Amniotic epithelial cell (primary cell): Measurements from ENCODE around the genes ZNF354C and GFPT2.

DNA sequence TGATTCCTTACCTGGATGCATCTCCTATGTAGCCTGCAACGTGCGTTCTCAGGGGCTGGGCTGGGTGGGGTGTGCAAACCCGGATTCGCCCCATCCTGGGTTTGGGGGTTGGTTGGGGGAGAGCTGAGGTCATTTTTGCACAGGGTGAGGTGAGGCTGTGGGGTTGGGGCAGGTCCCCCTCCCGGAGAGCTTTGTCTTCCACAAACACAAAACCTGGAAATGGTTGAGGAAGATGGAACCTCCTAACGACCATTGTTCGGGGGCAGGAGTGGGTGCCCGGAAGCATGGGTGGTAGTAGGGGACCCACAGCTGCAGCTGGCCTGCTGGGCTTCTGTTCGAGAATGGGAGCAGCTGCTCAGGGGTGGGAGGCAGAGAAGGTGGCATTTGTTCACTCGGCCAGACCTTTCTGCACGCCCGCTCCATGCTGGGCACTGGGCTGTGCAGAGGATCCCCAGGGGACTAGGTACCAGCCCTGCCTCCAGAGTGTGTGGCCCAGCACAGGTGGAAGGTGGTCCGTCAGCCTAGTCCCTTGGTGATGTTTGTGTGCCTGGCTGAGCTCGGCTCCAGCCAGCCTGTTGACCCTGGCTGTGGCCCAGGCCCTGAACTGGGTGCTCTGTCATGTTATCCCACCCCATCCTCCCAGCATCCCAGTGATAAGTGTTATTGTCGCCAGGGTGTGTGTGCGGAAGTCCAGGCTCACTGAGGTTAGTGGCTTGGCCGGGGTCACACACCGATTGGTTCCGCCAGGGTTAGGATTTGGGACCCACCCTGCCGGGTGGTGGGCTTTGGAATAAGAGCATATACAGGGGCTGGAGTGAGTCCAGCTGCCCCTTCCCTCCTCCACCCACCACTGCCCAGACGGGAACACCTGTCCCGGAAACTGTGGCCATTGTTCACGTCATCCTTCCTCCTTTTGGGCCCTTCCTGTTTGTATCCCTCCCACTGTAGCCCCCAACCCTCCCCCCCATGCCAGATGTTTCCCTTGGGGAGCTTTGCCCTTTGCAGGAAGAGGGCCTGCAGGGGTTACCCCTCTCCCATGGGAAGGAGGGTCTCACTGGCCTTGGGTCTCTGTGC lies 4.7 kb downstream of the N4BP3 start:
- RRBS, result 84% methylated on average over 8 of the region's 23 CpGs

- RRBS, result no CpG with 5 or more reads among the region's 9 CpGs
These were observed 11.0 kb downstream of the PHYKPL start for GRCh38 chr5:178221348-178222273.

- RRBS, result 12% methylated on average over 3 of the region's 17 CpGs
These were observed 8.8 kb downstream of the PHYKPL start for GRCh38 chr5:178223678-178224344.

- RRBS, result no CpG with 5 or more reads among the region's 10 CpGs
These were observed 8.1 kb upstream of the PHYKPL start for GRCh38 chr5:178240706-178241130.

DNA sequence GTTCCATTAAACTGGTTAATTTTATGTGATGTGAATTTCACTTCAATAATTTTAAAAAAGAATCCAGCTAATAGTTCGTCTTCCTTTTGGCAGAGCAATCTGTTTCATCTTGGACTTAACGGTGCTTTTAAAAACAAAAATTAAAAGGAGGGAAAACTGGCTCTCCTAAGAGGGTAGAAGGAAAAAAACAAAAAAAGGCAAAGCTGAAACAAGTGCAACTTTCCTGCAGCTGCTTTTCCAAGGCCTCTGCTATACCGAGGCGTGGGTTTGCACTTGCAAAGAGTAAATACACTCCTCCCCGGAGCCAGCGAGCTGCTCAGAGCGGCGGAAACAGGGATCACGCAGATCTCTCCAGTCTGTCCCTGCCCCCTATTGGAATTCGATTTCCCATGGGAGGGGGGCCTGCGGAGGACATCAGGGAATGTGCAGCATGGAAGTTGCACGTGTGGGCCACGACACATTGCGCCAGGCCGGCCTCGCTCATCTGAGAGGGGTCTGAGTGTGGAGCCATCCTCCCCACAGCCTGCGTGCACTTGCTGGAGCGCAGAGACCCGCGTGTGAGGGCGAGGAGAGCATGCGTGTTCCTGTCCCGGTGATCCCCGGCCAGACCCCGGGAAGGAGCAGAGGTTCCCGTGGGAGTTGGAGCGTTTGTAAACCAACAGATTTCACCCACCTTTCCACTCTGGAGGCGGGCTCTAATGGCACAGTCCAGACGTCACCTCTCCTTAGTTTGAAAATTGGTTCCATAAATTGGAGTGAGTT lies 104.3 kb upstream of the PHYKPL start:
- RRBS, result no CpG with 5 or more reads among the region's 29 CpGs

GRCh38 chr5:178429631-178430363 lies 160.4 kb downstream of the COL23A1 start:
- RRBS, result no CpG with 5 or more reads among the region's 12 CpGs

GRCh38 chr5:178448965-178449676 lies 141.1 kb downstream of the COL23A1 start:
- RRBS, result no CpG with 5 or more reads among the region's 13 CpGs

- RRBS, result no CpG with 5 or more reads among the region's 6 CpGs
These were observed 129.9 kb downstream of the COL23A1 start for GRCh38 chr5:178460361-178460700.

- RRBS, result 2% methylated on average over 33 of the region's 81 CpGs
These were observed at the start of gene ZNF354C for GRCh38 chr5:179059945-179060925. TSS of gene ZNF354C (plus strand) at chr5:179060373.

DNA sequence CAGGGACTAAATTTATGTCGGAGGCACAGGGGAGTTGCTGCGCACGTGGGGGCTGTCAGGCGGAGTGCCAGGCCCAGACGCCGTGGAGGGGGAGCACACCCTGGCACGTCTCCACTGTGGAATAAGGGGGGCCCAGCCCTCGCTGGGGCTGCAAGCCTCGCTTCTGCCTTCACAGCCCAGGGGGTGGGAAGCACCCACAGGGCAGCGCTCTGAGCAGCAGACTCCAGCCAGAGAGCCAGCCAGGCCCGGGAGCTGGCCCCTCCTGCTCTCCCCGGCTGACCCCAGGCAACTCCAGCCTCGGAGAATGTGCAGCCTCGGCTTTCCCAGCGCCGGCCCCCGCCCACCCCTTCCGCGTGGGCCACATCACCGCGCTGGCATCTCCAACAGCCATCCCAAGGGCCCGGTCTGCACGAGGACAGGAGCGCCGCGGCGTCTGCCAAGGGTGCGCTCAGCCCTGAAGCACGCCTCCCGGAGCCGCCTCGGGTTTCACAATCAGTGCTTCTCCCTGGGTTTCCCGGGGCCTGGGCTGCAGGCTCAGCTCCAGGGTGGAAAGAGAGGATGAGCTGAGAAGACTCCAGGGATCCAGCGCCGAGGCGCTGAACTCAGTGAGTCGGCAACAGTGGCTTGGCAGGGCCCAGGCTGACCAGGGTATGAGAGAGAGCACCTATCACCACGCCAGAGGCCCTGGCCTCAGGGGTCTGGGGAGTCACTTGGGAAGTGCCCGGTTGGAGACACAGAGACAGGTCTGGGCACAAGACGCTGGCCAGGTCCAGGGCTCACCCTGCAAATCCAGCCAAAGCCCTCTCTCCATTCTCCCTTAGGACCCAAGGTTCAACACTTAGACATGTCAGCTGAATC lies 79.7 kb downstream of the ADAMTS2 start:
- RRBS, result 2% methylated on average over 22 of the region's 40 CpGs

DNA sequence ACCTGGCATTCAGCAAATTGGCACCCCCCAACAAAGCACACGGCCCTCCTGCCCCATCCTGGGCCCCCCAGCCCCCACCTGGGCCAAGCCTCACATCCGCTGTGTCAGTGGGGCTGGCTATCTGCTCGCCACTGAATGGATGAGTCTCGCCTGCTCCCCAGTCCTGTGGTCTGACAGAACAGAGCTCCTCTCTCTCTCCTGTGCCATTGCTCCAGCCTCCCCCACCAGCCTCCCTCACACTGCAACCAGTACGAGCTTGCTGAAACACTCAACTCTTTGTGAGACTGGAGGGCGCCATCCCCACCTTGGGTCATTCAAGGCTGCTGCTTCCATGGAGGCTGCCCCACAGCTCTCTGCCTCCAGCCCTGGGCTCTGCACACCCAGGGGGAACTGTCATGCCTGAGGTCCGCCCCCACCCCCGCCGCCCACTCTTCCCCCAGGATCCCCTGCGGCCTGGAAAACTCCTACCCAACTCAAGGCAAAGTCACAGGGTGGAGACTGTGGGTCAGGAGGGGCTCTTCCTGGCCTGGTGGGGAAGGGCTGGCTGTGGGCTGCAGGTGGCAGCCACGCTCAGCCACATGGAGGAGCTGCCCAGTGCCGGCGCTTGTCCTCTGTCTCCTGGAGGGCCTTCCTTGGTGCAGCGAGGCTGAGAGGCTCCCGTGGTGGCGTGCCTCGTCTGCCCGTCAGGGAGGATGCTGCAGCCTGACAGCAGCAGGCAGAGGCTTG lies 78.4 kb downstream of the ADAMTS2 start:
- RRBS, result no CpG with 5 or more reads among the region's 18 CpGs

- RRBS, result no CpG with 5 or more reads among the region's 7 CpGs
These were observed 68.9 kb downstream of the ADAMTS2 start for GRCh38 chr5:179276421-179276794.

DNA sequence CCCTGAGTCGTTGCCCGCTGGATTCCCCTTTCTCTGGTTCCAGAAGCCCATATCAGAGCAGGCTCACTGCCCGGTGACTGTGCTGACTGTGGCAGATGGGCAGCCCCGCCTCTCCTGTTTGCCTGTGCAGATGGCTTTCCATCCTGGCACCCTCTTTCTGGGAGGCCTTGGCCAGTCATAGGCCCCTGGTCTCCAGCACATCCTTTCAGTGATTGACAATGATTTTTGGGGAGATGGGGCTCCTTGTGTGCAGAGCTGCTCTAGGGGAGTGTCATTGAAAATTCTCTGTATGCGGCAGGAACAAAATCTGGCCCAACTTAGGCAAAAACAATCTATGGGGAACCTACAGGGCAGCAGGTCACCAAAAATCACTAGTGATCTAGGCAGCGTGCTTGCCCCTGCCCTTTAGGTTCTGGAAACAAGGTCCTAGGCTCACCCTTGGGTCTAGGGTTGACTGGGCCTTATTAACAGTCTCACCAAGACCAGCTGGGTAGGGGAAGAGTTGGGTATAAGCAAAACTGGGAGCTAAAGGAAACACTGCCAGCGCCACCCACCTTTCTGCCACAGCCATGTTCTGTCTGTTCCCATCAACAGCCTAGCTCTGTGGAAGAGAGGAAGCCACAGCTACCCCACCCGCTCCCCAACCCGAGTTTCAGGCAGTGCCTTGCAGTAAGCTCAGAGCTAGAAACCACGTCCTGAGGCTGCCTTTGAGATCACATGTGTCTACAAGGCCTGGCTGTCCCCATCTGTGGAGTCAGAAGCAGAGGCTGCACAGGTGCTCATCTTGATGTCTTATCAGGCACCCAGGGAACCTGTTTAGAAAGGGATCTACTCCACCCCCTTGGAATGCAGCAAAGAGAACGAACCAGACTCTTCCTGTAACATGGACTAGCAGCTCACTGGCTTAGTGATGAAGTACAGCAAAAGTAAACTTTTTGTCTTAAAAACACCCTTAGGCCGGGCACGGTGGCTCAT lies 15.5 kb downstream of the HNRNPH1 start:
- RRBS, result no CpG with 5 or more reads among the region's 13 CpGs

DNA sequence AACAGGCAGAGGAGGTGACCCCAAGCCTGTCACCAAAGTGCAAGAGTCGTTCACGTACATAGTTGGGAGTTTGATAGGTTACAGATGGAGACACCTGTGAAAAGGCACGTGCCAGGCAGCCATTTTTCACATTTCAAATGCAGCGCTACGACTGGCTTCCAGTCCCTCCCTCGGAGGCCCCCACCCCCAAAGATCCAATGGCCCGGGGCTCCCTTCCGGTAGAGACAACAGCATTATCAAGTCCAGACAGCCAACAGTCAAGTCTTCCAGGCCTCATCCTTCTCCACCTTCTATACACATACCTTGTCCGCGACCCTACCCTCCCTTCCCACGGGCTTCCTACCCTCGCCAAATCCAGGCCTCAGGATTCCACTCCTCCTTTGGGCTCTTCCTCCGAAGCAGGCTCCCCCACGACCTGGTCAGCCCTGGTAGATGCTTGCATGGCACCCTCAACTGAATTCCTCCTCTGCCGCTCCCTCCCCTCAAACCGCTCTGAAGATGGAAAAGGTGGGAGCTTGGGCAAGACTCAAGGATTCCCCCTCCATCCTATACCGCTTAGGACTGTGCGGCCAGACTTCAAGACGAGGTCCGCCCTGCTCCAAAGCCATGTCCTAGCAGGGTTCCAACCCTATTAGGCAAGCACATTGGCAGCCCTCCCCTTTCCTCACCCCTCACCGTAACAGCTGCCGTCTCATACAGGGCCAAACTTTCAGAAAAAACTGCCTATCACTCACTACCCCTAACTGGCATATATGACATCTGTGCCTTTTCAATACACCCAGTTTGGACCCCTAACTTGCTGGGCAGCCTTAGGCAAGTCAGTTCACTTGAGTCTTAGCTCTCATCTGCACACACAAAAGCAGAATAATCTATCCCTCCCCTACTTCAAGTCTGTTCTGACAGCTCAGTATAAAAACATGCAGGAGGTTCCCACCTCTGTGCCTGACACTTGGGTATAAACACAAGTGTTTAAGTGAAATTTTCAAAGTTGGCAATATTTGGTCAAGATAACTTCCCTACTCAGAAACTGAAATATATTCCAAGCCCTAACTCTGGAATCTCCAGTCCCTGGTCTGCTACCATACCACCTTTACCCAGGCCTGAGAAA lies 12.9 kb downstream of the HNRNPH1 start:
- RRBS, result no CpG with 5 or more reads among the region's 22 CpGs

DNA sequence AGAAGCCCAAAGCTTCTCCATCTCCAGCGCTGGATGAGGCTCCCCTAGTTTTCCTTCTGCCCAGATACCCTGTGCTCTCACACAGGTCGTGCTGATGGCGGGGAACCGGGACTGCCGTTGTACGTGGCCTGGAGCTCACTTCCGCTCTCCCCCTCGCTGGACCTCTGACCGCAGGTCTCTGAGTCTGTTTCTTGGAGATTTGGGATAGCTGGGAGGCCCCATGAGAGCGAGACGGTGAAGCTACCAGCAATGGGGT lies 11.1 kb upstream of the HNRNPH1 start:
- RRBS, result no CpG with 5 or more reads among the region's 11 CpGs

GRCh38 chr5:179794930-179795718 lies 1.3 kb downstream of the LTC4S start:
- RRBS, result 19% methylated on average over 13 of the region's 38 CpGs

DNA sequence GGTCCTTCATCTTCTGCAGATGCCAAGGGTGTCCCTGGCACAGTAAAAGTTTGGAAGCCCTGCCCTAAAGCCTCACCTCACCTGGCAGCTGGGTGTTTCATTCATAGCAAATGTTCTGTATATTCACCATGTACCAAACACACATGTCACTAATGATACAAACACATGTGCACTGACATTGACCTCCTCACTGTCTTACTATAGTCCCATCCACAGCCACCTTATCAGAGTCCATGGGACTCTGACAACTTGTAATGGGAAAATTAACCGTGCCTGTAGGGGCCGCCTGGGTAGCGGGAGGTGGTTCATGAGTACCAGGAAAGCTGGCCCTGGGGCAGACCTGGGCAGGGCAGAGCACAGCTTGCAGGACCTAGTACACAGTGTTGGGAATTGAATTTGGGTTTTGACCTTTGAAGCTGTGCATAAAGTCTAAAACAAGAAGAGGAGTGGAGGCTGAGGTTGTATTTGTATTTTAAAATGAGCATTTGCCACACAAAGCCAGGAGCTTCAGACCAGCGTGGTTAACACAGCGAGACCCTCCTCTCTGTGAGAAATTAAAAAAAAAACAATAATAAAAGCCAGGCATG lies 6.5 kb upstream of the MGAT4B start:
- RRBS, result no CpG with 5 or more reads among the region's 5 CpGs

DNA sequence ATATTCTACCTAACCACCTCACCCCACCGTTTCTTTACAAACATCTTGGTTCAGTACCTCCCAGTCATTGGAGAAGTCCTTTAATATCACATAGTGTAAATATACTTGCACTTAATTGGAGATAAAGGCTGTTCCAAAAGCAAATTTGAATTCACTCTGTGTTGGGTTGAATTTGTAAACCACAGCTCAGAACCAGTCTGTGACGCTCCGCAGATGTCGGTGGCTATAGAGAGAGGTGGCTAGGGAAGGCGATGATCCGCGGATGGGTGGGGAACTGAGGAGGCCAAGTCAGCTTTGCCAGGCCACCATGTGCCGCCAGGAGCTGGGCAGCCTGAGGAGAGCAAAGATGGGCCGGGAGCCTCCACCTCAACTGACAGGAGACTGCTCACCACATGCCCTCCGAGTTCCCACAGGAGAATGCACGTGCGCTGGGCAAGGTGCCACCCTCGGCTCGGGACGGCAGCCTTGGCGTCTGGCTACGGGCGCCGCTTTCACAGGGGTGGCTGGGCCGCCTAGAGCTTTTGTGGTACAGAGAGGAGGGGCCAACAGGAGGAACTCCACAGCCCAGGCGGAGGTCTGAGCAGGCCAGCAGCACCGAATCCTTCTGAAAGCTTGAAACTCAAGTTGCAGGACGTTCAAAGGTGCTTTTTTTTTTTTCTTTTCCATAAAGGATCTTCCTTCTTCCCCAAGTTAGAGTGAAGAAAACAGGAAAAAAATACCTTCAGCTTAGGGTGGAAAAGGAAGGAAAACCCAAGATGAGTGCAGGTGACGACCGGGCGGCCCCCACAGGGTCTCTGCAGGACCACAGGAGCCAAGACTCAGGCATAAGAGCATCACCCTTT lies 5.2 kb upstream of the TBC1D9B start:
- RRBS, result no CpG with 5 or more reads among the region's 26 CpGs

DNA sequence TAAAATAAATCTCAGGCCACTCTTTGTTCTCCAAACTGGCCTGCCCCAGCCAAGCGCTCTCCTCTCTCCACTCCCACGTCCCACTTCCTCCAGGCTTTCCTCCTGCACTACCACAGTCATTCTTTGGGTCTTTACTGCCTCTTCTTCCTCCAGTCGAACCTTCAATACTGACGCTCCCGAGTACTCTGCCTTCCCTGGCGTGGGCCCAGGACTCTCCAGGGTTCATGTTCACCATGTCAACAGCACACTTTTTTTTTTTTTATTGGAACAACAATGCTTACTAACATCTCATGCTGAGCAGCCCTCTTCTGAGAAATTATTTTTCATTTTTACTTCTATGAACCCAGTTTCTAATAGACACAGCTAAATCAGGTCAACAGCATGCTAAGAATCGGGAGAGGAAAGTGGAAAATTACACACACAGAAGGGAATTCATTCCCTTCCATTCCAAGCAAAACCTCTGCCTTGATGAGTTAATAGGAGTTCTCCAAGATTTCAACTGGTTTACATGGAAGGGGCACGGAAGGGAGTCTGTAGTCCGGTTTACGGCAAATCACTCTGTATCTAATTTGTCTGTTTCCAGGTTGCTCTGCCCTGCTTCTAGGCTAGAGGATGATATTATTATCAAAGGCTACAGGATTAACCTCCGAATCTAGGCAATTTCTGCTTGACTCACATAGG lies 23.7 kb downstream of the RNF130 start:
- RRBS, result no CpG with 5 or more reads among the region's 11 CpGs

- RRBS, result 2% methylated on average over 26 of the region's 100 CpGs
These were observed at the start of gene GFPT2 for GRCh38 chr5:180353152-180354057. TSS of gene GFPT2 (minus strand) at chr5:180353336.